Skeletal muscle satellite cell (primary cell): ENCODE measurements around the genes TAAR5 and TAAR1.

GRCh38 chr6:130997177-130997847 is 65.7 kb downstream of the EPB41L2 start:
- CAGE, long polyA plus RNA = no peak

DNA sequence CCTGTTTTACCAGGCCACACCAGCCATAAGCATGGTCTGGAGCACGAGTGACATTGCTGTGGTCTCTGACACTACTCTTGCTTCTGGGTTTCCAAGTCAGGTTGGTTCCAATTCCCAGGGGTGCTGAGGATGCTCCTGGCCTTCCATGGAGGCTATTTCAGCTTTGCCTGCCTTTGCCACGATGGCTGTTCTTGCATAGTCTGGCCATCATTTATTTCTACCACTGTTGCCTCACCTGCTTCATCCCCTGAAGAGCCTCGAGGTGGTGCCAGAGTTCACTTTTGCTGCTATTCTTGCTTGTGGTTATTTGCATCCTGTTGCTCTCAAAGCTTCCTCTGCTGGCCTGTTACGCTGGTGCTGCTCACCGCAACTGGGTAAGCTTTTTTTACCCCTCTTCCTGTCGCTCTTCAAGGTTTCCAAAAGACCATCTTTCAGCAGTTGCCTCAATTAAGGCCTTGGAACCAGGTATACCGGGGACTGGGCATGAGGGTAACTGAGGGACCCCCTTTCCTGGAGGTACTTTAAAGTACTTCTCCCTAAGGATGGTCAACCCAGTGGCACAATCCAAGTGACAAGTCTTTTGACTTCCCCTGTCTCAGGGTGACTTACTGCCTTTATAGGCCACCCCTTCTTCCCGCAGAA is 64.5 kb downstream of the AKAP7 start:
- CAGE, long polyA plus RNA = no peak

- CAGE, long polyA plus RNA = no peak
These were observed 123.8 kb downstream of the AKAP7 start for GRCh38 chr6:131259164-131259456.

DNA sequence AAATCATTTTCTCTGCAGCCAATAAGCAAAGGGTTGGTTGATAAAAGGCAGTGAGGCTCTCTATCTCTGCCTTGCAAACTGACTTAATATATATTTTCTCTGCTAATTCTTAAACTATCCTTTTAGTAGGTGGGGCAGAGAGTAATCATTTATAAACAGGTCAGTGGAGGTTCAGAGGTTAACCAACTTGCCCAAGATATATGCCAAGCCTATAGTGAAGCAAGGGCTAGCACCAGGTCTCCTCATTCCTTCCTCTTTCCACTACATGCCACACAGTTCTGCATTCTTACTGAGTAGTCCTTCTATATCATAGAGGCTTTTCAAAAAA is 8.4 kb downstream of the ARG1 start:
- CAGE, long polyA plus RNA = no peak

GRCh38 chr6:131608902-131609609 is 19.0 kb downstream of the MED23 start:
- CAGE, long polyA plus RNA = no peak

DNA sequence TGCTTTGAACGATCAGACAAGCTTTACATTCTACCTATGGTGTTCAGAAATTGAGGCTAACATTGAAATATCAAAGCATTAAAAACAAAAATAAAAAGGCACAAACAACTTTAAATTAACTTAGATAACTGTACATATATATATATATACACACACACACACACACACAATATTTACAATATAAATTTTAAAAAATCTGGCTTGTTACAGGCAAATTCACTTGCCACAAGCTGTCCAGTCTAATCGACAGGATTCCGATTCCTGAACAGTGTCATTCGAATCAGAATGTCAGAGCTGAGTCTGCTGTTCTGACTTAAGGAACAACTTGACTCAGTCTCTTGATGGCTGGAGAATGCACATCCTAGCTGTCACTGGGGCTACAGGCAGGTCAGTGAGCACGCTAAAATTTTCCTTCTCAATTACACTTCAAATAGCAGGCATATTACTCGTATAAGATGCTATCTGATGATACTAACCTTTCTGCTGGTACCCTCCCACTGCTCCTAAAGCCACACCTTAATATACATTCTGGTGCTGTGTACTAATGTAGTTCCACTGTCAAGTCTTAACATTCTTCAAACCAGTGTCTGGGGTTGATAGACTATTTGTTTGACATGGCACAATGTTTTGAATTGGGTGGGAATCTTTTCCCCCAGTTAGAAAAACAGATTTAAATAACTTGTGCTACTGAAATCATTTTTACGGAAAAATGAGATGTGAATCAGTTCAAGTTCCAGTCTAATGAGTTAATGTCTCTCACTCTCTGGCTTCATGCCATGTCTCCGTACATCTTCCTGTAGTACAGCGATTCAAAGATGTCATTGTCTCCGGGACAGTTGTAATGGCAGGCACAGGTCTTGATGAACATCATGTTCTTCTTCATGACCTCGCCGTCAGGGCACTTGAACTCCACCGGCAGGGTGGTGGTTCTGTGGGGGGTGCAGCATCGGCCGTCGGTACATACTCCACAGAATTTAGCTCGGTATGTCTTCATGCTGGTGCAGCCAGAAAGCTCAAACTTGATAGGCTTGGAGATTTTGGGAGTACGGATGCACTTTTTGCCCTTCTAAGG is 2.3 kb downstream of the CCN2 start:
- CAGE, long polyA plus RNA = start-site peak on the minus strand centred at position 502 of the sequence, 58 bp wide, 5 and 20 reads in 2 replicates

DNA sequence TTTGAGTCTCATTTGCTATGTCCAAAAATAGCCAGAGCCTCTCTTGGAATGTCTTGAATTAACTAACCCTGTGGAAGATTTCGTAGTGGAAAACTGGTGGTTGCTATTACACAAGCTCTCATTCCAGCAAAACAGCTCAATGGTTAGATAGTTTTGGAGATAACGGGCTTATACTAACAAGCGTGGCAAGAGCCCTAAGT is 1.6 kb downstream of the CCN2 start:
- CAGE, long polyA plus RNA = no peak

GRCh38 chr6:132131328-132132184 is 180.4 kb upstream of the CCN2 start:
- CAGE, long polyA plus RNA = no peak

DNA sequence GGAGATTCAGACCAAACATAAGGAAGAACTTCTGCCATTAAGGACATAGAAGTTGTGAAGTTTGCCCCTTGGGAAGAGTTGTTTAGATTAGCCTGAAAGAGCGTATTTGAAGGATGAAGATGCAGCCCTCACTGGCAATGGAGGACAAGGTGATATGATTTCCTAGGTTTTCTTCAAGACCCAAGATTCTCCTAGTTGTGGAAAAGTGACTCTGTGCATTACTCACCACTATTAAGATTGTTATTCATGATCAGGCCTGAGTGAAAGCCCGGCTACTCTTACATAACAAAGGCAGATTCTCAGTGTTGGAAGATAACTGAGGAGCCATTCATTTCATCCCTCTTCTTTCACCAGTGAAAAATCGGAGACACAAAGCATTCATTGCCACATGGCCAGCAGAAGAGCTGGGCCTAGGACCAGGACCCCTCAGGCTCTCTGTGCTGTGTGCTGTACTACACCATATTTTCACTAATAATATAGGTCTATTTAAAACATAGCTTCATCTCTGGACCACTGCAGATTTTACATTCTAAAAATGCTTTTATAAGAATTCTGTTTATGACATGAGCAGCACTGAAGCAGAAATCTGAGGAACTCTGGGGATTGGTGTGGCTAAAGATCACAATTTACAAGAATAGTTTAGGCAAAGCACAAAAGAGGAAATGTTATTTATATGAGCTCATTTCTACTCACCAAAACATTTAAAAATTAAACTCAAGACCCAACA is 181.8 kb upstream of the CCN2 start:
- CAGE, long polyA plus RNA = no peak

GRCh38 chr6:132513850-132514293 is 956 bp upstream of the STX7 start:
- CAGE, long polyA plus RNA = no peak

- CAGE, long polyA plus RNA = no peak
These were observed at the start of gene TAAR5 for GRCh38 chr6:132589551-132589922. Gene TAAR5 (minus strand): TSS chr6:132589741.

- CAGE, long polyA plus RNA = no peak
These were observed 9.0 kb upstream of the TAAR5 start for GRCh38 chr6:132598623-132598934.

- CAGE, long polyA plus RNA = no peak
These were observed at the start of gene TAAR1 for GRCh38 chr6:132659102-132659301. Gene TAAR1 (minus strand): TSS chr6:132659182.

GRCh38 chr6:132684324-132684609 is 25.3 kb upstream of the TAAR1 start:
- CAGE, long polyA plus RNA = no peak

DNA sequence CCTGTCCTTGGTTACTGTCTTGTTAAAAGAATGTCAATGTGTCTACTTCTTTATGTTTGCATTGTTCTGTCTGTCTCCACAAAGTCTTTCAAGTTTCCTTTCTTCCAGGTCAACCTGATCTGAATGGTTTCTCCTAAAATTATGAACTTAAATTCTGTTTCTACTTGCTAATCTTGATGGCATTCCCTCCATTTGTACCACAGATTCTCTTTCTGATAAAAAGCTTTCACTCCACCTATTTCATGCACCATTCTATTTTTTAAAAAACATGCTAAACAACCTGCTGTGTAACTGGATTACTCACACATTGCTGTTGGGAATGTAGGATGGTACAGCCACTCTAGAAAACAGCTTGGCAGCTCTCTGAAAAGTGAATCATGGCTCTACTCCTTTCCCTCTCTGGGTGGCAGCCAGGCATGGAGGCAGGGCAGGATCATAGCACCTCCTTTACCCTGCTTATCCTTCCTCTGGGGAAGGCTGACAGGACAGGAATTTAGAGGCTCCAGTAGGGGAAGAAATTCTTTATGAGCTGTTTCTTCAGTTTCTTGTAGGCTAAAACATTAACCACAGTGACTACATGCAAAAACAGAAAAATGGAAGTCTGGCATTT is 6.6 kb upstream of the VNN2 start:
- CAGE, long polyA plus RNA = no peak

DNA sequence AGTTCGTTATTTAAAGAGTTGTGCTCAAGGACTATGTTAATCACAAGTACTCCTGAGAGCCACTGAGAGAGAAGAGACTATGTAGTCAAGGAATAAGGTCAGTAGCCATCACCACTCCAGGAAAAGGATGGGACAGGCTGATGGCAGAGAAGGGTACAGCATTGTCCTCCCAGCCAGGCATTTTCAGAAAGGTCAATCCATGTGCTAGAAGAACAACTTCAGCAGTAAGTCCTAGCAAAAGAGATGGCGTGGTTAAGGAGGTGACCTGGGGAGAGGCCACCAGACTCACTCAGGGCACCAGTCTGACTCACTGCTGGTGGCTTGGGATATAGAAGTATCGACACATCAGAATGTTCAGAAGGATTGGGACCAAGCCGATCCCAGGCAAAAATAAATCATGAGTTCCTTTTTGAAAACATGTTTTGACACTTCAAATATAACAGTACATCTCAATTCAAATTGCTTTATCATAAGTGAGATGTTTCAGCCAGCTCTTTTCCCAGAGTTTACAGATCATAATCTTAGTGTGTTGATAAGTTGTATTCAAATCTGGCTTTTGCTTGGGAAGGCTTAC is 6.5 kb downstream of the RPS12 start:
- CAGE, long polyA plus RNA = no peak

DNA sequence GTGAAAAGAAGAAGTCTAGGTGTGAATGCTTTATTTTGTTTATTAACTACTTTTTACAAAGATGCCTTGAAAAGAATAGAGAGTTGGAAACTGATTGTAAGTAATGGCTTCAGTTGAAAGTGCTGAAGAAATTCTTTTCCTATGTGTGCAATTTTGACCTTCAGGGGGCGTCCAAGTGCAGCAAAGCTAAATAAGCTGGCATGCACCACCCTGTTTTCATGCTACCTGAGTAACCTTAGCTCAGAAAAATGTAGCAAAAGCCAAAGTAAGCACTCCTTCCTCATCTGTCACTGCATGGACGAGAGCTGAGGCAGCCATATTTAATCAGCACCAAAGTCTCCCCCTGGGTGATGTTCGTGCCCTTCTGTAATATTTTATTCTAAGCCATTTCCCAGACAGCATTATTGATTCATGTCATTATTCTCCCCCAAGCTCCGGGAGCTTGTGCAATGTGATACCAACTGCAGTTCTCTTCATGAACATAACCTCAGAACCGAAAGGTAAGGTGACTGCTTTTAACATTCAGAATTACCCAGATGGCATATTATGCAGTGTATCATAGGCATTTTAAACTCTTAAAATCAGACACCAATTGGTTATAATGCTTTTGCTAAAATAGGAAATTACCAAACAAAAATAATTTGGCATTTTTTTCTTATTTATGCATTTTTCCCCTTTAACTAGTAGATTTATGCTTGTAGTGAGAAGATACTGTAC is 123.2 kb downstream of the RPS12 start:
- CAGE, long polyA plus RNA = no peak

- CAGE, long polyA plus RNA = no peak
These were observed 155.2 kb downstream of the EYA4 start for GRCh38 chr6:133396500-133396699.

GRCh38 chr6:133748563-133749171 is 140.2 kb upstream of the TCF21 start:
- CAGE, long polyA plus RNA = no peak

- CAGE, long polyA plus RNA = no peak
These were observed 131.7 kb upstream of the TCF21 start for GRCh38 chr6:133757274-133757575.